ENCODE measurements around the gene NCBP2AS2.

- PRO-cap = no peak
Measured at GRCh38 chr3:196611692-196612644, 27.5 kb upstream of the NRROS start.

DNA sequence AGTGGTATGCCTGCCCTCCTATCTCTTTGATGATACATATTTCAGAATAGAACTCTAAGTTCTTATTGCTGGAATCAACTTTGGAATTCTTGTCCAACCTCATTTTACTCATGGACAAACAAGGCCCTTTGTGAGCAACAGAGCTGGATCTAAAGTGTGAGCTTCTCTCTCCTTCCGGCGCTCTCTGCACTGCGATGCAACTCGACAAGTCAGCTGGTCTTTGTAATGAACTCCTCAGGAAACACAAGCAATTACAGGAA is 20.3 kb upstream of the NRROS start:
- PRO-cap = no peak

DNA sequence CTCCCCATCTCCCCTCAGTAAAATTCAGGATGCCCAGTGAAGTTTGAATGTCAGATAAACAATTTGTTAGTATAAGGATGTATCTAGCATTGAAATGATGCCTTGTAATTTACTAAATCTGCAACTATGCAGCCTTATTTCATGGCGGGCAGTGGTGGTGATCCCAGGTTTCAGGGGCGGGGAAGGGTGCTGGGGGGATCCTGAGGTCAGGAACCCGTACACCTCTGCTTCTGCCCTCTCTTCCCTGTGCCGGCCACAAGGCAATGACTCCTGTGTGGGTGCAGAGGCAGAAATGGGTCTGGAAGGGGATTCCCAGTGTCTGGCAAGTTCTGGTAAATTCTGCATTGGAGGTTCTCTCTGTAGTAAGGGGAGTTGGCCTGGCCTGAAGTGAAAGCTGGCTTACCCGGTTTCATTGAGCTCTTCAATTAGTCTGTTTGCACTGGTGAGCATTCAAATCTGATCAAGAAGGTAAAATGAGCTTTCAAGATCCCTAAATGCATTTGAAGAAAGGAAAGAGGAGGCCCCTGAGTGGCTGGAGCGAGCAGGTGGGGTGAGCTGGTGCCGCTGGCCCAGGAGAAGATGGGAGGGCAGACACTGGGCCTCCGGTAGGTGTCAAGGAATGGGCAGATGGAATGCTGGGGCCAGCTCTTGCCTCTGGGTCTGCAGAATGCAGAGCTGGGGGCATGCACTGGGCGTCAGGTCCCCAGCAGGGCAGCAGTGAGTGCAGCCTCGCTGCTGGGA is 13.6 kb downstream of the NRROS start:
- PRO-cap = no peak

DNA sequence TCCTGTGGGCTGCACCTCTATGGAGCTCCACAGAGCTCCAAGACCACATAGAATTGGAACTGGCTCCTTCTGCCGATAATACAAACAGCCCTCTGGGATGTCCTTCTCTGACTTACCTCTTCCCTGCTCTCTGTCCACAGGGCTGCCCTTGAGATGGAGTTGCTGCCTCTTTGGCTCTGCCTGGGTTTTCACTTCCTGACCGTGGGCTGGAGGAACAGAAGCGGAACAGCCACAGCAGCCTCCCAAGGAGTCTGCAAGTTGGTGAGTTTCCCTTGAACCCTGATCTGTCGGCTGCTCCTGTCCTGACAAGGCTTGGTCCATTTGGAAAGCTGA is 14.9 kb downstream of the NRROS start:
- PRO-cap = no peak

DNA sequence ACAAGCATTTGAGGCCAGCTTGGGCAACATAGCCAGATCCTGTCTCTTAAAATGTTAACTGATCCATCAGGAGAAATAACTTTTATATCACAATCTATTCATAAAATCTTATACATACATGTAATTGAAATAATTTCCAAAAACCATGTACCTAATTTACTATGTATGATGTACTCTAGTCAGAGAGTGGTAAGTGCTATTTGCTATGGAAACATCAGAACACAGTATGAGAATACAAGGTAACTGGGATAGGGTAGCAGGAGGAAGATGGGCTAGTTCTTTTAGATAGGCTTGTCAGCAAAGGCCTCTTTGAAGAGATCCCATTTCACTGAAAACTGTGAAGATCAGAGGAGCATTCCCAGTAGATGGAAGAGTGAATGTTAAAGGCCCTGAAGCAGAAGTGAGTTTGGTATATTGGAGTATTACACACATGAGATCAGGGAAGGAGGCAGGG is 36.3 kb downstream of the SENP5 start:
- PRO-cap = no peak

DNA sequence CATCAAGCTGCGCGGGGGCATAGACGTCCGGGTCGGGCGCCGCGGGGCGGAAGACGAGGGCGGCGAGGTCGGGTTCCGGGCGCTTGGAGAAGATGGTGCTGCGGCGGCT is at the start of gene NCBP2AS2:
NCBP2AS2 (plus strand) TSS at position 50 of the 109 bp plus-strand sequence.
- PRO-cap = bidirectional peak, plus-strand start at position 52 of the sequence, minus-strand start outside the sequence

DNA sequence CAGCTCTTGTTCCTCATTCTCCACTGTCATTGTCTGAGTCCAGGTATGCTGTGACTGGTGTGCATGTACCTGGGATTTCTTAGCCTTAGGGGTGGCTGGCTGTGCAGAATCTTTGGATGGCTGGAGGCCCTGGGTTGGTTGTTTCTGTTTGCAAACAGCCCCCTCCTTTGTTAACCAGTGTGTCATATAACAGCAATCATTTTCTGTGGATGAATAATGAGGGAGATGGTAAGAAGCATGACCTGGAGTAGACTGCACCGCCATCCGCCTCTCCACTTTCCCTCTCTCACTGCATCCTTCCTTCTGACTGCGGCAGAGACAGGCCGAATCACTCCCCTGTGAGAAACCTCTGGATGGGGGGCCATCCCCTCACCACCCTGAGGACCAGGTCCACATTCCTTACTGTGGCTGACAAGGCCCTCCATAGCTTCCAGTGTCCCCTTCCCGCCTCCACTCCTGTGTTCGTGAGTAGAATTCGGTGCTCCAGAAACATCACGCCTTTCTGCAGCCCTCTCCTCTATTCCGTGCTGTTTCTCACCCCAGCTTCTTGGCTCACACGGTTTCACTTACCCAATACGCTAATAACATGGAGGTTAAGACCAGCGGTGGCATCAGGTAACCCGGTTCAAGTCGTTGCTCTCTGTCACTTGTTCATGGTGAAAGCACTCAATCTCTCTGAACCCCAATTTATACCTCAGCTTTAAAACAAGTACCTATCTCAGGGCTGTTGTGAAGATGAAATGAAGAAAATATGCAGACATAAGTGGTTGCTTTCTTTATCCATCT is 2.8 kb downstream of the PIGZ start:
- PRO-cap = no peak

- PRO-cap = no peak
Measured at GRCh38 chr3:197003492-197004113, 26.0 kb downstream of the MELTF start.

DNA sequence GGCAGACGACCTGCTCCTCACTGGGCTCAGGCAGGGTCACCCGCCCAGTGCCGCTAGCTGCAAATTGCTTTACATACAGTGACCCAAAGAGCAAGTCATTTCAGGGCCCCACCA is 25.6 kb downstream of the MELTF start:
- PRO-cap = no peak

DNA sequence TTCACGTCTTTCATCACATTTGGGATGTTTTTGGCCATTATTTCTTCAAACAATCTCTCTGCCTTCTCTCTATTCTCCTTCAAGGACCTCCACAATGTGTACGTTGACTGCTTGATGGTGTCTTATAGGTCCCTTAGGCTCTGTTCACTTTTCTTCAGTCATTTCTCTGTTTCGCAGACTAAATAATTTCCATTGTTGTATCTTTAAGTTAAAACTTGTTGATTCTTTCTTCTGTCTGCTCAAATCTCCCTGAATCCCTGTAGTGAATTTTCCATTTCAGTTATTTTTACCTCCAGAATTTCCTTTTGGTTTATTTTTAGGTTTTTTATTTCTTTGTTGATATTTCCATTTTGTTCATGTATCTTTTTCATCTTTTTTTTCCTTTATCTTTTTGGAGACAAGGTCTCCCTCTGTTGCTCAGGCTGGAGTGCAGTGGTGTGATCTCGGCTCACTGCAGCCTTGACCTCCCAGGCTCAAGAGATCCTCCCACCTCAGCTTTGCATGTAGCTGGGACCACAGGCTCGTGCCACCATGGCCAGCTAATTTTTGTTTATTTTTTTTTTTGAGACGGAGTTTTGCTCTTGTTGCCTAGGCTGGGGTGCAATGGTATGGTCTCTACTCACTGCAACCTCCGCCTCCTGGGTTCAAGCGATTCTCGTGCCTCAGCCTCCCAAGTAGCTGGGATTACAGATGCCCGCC is 24.8 kb upstream of the MELTF start:
- PRO-cap = no peak

DNA sequence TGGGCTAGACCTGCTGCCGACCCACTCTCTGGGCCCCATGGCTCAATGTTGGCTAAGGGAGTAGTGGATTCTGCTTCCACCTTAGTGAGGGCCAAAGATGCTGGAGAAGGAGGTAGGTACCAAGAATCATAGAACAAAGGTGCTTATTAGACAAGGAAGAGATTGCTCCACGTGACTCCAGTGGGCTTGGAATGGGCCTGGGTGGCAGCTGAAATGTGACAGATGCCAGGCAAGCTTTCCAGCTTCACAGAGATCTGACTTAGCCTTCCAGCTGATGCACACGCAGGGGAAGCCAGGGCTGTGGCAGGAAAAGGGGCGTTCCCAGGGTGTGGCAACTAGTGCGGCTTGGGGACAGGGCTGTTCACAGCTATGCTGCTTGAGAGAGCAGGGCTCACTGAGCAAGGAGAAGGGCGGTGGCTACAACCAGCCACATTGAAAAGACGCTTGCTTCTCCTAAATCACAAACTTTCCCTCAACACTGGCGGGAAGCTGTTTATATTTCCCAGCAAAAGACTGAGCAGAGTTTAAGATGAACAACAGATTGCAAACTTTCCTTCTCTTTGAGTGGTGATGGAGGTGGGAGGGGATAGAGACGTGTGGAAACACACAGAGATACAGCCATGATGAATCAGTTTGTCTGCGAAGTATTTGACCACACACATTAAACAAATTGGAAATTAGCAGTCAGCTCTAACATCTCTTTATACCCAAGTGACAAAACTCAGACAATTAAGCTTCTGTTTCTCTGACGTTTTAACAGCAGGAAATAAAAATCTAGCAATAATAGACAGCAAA is 127.6 kb downstream of the BDH1 start:
- PRO-cap = unidirectional peak, plus-strand start at position 380 of the sequence

GRCh38 chr3:197458233-197458676 is 97.5 kb downstream of the BDH1 start:
- PRO-cap = no peak

- PRO-cap = no peak
Measured at GRCh38 chr3:197494416-197494750, 61.4 kb downstream of the BDH1 start.

GRCh38 chr3:197501529-197501855 is 54.3 kb downstream of the BDH1 start:
- PRO-cap = no peak

DNA sequence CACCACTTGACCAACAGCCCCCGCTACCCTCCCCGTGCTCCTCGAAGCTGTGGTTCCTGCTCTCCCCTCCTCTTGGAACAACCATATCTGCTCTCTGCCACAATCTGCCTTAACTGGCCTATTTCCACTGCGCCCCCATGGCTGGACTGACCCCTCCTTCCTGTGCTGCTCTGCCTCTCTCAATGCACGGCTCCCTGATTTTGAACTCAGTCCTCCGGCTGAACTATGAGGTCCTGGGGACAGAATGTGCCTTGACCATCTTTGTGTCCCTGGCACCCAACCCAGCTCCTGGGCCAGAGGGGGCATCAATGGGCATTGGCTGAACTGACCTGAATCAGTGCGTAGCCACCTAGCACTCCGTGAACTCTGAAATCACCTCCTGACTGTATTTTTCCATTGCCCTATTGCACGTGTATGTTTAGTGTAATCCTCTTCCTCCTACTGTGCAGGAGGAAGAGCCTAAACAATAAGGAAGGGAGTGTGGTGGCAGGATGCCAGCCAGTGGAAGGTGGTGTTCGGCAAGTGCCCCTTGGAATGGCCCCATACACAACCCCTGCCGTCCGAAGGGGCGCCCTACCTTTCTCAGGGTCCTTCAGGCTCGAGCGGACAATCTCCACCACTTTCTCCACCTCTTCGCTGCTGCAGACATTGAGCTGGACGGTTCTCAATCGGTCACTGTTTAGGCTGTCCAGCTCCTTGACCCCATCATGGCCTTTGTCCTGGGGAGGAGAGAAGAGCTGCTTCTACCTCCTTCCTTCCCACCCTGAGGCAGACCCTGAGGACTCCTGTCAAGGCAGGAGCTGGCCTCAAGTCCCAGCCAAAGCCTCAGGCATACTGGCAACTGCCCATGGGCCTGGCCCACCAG is 33.5 kb downstream of the BDH1 start:
- PRO-cap = no peak

DNA sequence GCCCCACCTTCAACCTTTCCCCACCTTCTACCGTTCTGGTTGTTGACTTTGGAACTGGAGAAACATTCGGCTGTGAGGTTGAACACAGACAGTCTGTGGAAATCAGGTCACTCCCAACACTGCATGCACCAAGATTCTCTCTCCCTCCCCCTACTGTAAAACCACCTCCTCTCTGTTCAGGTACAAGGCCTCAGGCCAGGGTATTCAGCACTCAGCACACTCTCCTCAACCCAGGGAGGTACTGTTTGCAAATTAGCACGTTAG is 4.0 kb upstream of the BDH1 start:
- PRO-cap = no peak

DNA sequence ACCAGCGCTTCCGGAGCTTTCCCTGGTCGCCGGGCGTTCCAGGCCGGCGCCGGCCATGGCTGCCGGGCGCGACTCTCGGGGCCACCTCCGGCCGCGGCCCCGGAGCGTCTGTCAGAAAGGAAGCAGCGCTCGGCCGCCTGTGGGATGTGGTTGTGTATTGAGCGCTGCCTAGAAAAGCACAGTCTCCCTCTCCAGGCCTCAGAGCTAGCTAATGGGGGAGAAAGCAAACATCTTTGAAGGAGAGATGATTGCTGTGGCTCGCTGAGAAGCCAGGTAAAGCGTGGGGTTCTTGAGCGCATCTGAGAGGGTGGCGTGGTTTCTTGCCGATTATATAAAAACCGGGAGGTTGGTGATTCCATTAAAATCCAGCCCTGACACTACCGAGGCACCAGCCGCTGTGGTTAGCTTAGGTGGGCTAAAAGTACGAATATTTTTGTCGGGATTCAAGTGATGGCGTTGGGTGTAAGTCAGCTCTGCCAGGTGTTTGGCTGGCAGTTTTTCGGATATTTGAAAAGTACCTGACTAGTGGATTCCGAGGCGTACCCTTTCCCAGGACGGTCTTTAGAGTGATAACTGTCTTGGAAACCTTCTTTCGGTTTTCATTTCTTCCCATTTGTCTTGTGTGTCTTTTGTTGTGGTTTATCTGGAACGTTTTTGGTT is 997 bp downstream of the FYTTD1 start:
- PRO-cap = bidirectional peak, plus-strand start at position 201 of the sequence, minus-strand start at position 110 of the sequence; unidirectional peak, minus-strand start at position 301 of the sequence; bidirectional peak, plus-strand start at position 361 of the sequence, minus-strand start at position 301 of the sequence

GRCh38 chr3:197792039-197792305 is 918 bp downstream of the LRCH3 start:
- PRO-cap = no peak

- PRO-cap = unidirectional peak, minus-strand start at chr3:197792465
Measured at GRCh38 chr3:197792306-197792547, 1.2 kb downstream of the LRCH3 start.

GRCh38 chr3:197844288-197844739 is 53.3 kb downstream of the LRCH3 start:
- PRO-cap = no peak